Left ventricle myocardium (tissue), 1 donor: ENCODE data around the gene ANKRD9.

GRCh38 chr14:102014876-102015503 is 50.6 kb downstream of the DYNC1H1 start:
- PRO-cap = no peak

DNA sequence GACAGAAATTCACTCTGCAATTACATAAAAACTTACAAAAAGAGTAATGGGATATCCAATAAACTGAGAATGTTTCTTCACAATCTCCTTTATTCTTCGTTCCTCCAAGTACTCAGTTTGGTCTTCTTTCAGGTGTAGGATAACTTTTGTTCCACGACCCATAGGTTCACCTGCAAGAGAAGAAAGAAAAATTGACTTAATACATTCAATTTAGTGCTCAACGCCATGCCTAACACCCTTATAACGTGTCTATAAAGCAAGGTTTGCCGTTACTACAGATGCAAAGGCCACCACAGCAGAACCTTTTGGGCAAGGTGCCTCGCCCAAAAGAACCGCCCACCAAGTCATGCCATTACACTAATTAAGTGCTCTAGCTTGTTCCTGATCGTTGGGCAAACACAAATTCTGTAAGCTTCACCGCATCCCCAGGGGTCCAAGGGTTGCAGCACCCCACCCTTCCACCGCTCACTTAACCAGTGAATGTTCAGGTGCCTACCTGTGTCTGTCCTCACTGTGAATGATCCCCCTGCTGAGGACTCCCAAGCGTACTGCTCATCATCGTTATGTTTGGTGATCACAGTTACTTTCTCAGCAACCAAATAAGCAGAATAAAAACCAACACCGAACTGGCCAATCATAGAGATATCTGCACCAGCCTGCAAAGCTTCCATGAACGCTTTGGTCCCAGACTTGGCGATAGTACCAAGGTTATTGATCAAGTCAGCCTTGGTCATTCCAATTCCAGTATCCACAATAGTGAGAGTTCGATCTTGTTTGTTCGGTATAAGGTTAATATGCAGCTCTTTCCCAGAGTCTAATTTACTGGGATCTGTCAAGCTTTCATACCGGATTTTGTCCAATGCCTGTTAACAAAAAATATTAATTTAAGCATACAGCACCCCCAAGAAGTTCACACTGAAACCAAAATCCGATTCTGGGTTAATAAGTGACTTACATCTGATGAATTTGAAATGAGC is 1.3 kb downstream of the HSP90AA1 start:
- PRO-cap = no peak

- PRO-cap = no peak
These were observed 5.0 kb upstream of the WDR20 start for GRCh38 chr14:102134637-102135253.

- PRO-cap = bidirectional peak, plus-strand start at chr14:102253375, minus-strand start at chr14:102253303
These were observed 51.8 kb downstream of the MOK start for GRCh38 chr14:102253037-102253739.

- PRO-cap = no peak
These were observed 6.4 kb downstream of the MOK start for GRCh38 chr14:102298616-102298815.

GRCh38 chr14:102300100-102300495 is 4.9 kb downstream of the MOK start:
- PRO-cap = no peak

GRCh38 chr14:102370210-102371112 is 7.7 kb downstream of the TECPR2 start:
- PRO-cap = no peak

GRCh38 chr14:102379035-102380137 is 16.6 kb downstream of the TECPR2 start:
- PRO-cap = no peak

DNA sequence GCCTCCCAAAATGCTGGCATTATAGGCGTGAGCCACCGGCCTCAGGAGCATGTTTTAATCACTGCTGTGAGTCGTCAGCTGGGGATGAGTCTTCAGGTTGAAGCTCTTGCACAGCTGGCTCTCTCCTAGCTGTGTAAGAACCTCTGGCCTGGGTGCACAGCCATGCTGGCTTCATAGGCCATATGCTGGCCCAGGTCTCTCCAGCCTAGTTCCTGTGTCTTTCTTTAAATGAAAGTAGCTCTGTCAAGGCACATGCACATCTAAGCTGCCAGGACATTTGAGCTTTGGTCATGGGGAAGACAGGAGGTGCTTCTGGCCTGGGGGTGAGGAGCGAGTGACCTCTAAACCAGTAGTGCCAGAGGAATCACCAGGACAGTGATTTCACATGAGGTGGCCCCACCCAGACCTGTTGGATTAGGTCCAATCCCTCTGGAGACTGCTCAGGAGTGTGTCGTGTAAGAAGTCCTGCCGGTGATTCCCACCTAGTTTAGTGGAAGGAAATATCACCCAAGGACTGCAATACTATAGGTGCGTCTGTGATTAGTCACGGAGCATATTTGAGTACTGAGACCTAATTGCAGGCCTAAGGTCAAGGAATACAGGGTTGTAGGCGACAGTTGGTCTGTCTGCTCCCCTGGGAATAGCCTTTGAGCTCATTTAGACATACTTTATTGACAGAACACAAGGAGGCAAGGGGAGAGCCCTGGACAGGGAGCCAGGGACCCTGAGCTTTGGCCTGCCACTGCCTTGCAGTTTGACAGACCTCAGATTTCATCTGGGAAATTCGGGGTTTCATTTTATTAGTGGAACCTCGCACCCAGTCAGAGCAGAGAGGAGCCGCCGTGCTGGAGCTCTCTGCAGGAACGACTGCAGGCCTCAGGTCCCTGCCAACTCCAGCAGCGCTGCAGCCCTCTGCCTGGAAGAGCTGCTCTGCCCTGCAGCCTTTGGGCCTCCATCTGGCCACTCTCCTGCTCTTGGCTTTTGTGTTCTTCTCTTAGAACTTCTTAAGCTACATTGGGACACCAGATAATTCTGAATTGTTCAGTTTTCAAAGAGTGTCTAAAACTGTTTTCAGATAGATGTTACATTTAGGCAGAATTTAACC is 67.0 kb downstream of the ANKRD9 start:
- PRO-cap = no peak

- PRO-cap = no peak
These were observed 58.7 kb downstream of the ANKRD9 start for GRCh38 chr14:102450809-102451431.

DNA sequence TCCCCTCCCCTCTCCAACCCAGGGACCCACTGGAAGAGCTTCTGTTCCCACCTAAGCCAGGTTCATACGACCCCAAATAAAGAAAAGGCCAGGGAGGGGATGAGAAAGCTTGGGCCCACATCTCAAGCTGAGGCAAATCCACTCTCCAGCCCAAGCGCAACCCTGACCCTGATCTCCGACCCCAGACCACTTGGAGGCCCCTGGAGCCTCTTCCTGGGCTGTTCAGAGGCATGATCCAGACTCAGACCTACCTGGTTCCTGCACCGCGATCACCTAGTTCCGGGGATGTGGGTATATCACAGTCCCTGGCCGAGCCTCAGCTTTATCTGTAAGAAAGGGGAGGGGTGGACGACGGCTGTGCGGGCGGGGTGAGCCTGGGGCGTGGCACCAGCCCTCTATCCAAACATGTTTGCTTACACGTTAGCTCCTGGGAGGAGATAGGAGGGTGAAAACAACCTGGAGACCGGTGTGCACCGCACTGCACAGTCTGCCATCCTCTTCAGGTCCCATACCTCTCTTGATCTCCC is 1.3 kb downstream of the ANKRD9 start:
- PRO-cap = bidirectional peak, plus-strand start at position 440 of the sequence, minus-strand start at position 289 of the sequence

- PRO-cap = bidirectional peak, plus-strand start at chr14:102509715, minus-strand start at chr14:102509678; bidirectional peak, plus-strand start at chr14:102510055, minus-strand start at chr14:102509910
These were observed at the start of gene ANKRD9 for GRCh38 chr14:102509415-102510183. TSS of gene ANKRD9 (minus strand) at chr14:102509776.

- PRO-cap = no peak
These were observed 693 bp upstream of the ANKRD9 start for GRCh38 chr14:102510184-102510753.

DNA sequence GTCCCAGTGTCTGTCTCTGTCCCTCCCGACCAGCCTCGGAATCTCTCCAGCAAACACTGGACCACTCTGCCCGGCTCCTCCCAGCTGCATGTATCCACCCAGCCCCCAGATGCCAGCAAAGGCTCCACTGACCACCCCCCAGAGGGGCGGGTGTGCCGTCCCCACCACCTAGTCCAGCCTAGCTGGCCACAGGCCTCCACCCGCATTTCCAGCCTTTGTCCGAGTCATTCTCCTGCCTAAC is 34.4 kb upstream of the ANKRD9 start:
- PRO-cap = no peak

- PRO-cap = no peak
These were observed 90.7 kb downstream of the RCOR1 start for GRCh38 chr14:102683228-102683511.

GRCh38 chr14:102782959-102783392 is 5.7 kb downstream of the TRAF3 start:
- PRO-cap = no peak

DNA sequence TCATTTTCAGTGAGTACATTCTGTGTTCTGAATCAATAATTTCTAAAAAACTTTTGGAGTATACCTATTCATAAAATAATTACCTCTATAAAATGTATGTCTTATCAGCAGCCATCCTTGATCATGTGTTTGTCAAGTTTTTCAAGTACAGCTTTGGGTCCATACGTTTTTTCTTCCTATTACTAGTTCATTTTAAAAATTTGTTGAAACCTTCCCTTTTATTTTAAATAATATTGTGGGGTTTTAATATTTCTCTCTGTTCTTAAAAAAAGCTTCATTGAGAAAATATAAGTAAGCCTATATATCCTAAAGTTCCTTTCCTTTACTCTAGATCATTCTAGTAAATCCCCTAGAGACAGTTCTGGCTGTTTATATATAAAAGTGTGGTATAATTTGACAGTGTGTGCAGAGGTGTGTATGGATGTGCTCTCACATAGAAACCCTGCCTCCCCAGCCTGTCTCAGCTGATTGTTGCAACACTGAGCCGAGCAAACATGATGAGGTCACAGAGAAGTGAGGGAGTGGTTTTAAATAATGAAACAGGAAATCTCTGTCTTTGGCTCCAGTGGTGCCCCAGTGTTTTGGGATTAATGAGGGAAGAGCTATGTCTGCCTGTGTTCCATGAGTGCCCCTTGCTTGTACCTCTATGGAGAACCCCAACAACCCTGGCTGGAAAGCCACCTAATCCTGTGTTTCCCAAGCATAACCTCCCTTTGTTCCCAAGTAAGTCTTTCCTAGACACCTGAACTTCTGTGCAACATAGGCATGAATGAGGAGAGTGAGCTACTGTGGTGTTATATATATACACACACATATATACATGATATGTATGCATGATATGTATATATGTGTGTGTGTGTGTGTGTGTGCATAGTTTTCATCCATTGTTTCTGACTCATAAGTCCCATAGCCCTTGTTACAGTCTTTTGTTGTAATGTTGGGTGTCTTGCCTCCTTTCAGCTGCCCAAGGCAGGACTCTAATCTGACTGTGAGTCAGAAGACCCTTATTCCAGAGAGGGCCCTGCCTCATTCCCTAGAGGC is 17.8 kb downstream of the TRAF3 start:
- PRO-cap = no peak

GRCh38 chr14:102800136-102800592 is 22.9 kb downstream of the TRAF3 start:
- PRO-cap = no peak

- PRO-cap = no peak
These were observed 26.0 kb downstream of the TRAF3 start for GRCh38 chr14:102802990-102803818.

- PRO-cap = no peak
These were observed 50.9 kb downstream of the TRAF3 start for GRCh38 chr14:102828082-102828526.